ENCODE data around the gene CFAP47.

- PRO-cap: no peak
Observed at GRCh38 chrX:23682036-23682619, 14.8 kb downstream of the PRDX4 start.

GRCh38 chrX:23883439-23883916 lies 24.3 kb downstream of the APOO start:
- PRO-cap: no peak

- PRO-cap: no peak
Observed at GRCh38 chrX:24055111-24055363, 281 bp downstream of the EIF2S3 start.

GRCh38 chrX:24166222-24167113 lies 16.9 kb downstream of the ZFX start:
- PRO-cap: no peak

GRCh38 chrX:24242591-24243346 lies 71.1 kb downstream of the SUPT20HL2 start:
- PRO-cap: no peak

DNA sequence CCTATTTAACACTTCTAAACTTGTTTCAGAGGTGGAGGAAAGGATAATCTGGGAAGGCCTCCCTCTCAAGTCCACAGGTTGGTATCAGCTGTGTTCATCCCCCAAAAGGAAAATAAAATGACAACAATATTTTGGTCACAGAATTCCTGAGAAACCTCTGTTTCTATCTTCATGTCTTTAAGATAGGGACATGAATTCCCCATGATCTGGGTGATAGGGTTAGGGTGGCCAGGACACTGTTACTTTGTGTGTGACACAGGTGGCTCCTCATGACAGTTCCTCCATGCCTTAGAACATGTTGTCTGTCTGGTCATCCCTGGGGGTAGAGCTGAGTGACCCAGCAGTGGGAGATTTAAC lies 81.3 kb downstream of the PDK3 start:
- PRO-cap: no peak

GRCh38 chrX:29426128-29426480 lies 789.3 kb upstream of the MAGEB2 start:
- PRO-cap: no peak

GRCh38 chrX:30561129-30561576 lies 16.4 kb downstream of the TASL start:
- PRO-cap: no peak

- PRO-cap: no peak
Observed at GRCh38 chrX:30574156-30574695, 3.3 kb downstream of the TASL start.

GRCh38 chrX:30576919-30577440 lies 586 bp downstream of the TASL start:
- PRO-cap: no peak

GRCh38 chrX:30617239-30617488 lies 36.1 kb upstream of the GK start:
- PRO-cap: no peak

DNA sequence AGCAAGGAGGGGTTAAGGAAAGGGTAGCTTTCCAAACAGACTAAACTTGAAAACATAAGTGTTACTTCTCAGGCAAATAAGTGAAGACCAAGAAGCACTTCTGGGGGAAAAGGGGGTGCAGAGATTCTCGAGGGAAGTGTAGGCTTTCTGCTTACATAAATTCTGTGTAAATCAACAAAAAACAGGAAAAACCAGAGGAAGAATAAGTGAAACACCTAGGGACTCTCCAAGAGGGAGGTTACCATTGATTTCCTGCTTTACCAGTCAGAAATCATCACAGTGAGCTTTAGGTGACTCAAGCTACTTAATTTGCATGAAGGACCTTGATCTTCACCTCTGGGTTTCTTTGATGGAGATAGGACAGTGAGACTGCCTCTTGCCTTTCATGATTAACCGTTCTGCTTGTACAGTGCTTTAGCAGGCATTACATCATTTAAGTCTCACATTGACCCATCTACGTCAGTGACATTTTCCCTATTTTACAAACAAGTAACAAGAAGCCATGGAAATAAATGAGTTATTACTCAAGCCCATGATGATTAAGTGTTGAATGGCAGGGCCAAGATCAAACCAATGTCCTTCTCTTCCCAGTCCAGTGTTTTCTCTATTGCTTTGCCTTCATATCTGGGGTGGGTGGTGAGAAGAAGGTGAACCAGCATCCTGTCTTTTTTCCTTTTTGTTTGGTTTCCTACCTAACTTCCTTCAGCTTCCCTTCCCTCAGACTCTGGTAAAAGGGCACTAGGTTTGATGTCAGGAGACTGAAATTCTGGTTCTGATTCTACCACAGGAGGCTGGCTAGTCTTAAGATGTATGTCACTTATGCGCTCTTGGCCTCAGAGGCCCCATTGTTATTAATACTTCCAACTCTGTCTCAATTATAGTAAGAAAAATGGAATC lies 3.3 kb upstream of the GK start:
- PRO-cap: no peak

- PRO-cap: no peak
Observed at GRCh38 chrX:30654546-30654717, 1.2 kb downstream of the GK start.

DNA sequence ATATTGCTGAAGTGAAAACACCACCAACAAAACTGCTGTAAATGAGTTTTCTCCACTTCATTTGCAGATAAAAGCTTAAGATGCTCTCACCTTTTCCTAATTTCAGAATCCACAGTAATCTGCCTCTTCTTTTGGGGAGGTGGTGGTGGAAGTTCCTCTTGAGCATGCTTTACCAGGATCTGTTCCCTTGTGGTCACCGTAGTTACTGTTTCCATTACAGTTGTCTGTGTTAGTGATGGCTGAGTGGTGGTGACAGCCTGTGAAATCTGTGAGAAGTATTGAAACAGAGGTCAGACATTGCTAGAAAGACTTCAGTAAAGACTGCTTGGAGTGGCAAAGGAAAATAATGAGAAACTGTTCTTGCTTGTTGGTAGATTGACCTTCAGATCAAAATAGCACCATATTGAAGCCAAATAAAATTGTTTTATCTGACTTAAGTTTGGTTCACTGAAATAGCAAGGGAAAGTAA lies 666.2 kb downstream of the DMD start:
- PRO-cap: no peak

DNA sequence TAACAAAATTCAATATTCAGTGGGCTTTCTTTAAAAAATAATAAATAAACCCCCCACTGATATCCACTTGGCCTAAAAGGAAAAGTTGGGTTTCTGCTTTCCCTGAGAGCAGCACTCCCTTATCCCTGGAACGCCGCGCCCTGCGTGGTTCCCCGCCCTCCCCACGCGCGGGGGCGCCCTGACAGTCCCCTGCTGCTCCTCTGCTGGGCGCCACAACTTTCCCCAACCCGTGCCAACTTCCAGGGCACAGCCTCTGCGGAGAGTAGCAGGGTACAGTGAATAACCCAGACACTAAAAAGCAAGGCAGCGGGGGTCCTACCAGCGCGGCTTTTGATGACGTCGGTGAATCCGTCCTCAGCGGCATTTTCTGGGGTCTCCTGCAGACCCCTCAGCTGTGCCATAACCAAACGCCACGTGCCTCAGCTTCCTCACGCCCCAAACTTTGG lies 405.9 kb downstream of the FAM47A start:
- PRO-cap: no peak

- PRO-cap: bidirectional peak, plus-strand start at chrX:34656547, minus-strand start at chrX:34656272
Observed at GRCh38 chrX:34655478-34656588, 1.3 kb downstream of the TMEM47 start.

GRCh38 chrX:35798552-35798949 lies 409 bp downstream of the MAGEB16 start:
- PRO-cap: no peak

DNA sequence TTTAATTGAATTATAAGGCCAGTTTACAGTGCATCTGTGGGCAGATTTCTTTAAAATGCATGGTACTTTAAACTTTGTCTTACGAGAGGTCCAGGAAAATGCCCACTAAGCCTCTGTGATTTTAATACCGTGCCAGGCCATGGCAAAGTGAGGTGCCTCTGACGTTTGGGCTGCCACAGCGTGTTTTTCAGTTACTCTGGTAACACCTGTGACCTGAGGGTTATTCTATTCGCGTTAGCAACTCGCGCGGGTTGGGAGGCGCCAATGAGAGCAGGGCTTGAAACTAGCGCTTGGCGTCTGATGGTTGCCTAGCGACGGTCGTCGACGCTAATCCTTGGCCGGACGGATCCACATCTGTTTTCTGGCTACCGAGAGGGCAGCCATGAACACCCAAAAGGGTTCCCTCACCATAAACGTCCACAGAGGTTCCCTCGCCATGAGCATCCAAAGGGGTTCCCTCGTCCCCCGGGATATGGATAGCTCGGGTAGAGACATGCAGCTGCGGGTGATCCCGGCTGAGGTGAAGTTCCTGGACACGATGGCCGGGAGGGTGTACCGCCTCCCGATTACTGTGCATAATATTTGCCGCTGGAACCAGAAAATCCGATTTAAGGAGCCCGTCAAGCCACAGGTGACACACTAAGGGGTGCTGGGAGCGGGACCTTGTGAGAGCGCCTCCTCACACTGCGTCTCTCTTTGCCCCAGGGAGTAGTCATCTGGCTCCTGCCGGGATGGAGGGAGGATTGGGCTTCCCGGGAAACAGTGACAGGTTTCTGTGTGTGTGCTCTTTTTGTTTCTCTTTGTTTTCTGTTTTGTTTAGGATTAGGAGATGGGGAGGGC lies at the start of gene CFAP47:
Gene CFAP47 (plus strand): TSS at position 317 of the 840 bp plus-strand sequence.
- PRO-cap: no peak

GRCh38 chrX:36962892-36963936 lies 45.0 kb upstream of the FAM47C start:
- PRO-cap: no peak

GRCh38 chrX:36985330-36985792 lies 22.8 kb upstream of the FAM47C start:
- PRO-cap: no peak